Measurements from ENCODE around the genes PTX4, MEIOB and PKD1.

GRCh38 chr16:1488764-1489369 lies at the start of gene PTX4:
Gene PTX4 (minus strand): TSS chr16:1488944.
- PRO-cap: no peak

DNA sequence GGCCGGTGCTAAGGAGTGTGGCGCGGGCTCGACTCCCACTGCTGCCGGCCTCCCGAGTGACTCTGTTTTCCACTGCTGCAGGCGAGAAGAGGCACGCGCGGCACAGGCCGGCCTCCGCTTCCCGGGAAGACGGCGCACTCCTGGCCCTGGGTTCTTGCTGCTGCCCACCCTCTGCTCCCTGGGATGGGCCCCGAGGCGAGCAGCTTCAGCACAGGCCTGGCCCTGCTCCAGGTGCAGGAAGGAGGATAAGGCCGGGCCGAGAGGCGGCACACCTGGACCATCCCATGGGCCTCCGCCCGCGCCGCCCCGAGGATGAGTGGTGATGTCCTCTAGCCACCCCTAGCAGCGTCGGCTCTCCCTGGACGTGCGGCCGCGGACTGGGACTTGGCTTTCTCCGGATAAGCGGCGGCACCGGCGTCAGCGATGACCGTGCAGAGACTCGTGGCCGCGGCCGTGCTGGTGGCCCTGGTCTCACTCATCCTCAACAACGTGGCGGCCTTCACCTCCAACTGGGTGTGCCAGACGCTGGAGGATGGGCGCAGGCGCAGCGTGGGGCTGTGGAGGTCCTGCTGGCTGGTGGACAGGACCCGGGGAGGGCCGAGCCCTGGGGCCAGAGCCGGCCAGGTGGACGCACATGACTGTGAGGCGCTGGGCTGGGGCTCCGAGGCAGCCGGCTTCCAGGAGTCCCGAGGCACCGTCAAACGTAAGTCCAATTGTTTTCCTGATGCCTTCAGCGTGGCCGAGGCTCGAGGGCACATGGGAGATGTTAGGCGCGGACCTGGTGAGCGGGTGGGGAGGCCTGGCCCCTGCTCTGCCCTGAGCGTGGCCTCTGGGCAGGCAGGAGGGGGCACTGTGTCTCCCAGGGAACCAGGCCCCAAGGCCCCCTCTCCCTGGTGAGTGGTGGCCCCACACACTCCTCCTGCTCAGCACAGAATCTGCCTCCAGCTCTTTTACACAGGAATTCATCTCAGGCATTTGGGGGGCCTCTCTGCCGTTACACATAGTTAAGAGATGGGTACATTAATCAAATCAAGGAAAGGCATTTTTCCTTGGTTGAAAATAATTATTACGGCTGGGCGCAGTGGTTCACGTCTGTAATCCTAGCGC lies 740 bp downstream of the TMEM204 start:
- PRO-cap: no peak

DNA sequence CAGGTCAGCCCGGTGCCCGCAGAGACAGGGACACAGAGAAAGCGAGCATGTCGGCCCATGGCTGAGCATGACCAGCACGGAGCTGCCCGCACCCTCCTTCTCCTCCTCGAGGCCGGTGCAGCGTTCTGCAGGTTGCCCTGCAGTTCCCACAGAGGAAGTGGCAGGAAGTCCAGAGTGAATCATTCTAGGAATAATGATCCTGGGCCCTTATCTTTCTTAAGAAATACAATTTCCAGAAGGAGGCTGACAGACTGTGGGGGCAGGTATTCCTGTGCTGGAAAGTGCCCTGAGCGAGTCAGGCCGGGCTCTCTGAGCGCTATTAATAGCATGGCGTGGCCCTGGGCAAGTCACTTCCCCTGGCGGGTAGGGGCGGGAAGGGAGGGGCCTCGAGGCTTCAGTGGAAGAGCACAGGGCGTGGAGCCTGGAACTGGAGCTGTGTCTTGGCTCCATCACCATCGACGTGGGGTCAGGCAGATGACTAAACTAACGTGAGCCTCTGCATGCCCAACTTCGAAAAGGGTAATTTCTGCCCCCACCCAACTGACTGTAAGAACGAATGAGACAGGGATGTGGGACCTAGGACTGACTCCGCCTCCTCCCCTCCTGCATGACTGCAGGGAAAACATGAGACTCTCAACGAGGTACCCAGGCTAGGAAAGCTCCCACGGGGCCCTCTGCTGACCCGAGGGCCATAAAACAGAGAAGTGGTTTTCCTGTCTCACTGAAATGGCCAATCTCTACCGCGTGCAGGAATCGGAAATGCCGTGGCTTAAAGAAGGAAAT lies 9.8 kb downstream of the TMEM204 start:
- PRO-cap: bidirectional peak, plus-strand start at position 636 of the sequence, minus-strand start at position 480 of the sequence

DNA sequence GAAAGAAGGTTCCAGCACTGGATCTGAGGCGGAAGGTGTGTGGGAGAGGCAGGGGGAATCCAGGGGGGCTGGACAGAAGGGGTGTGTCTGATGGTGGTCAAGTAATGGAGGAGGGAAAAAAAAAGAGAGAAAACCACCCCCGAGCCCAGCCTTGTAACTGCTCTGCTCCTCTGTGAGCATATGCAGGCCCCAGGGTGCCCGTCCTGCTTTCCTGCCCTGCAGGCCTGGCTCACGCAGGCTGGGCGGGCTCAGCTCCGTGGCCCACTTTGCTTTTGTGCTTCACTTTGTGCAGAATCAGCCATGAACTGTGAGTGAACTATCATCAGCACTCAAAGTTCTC lies 31.9 kb downstream of the TMEM204 start:
- PRO-cap: no peak

DNA sequence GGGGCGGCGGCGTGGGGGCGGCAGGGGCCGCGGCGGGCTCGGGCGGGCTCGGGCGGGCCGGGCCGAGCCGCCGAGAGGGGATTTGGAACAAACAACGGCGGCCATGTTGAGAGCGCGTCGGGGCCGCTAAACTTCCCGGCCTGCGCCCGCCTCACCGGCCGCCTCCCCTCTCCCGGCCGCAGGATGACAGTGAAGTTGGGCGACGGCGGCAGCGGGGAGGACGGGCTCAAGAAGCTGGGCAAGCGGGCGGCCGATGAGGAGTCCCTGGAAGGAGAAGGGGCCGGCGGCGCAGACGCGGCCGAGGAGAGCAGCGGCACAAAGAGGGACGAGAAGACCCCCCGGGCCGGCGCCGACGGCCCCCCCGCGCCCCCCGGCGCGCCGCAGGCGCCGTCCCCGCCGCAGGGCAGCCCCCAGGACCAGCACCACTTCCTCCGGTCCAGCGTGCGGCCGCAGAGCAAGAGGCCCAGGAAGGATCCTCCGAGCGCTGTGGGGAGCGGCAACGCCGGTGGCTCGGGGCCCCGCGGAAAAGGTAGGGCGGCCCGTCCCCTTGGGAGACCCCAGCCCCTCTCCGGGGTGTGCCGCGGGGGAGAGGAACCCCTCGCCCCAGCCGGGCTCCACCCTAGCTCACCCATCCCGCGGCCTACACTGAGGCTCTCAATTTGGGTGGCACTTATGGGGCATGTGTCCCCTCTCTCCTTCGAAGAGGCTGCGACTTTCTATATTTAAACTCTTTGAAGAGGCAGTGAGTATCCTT lies 2.5 kb downstream of the CRAMP1 start:
- PRO-cap: bidirectional peak, plus-strand start at position 189 of the sequence, minus-strand start outside the sequence

- PRO-cap: unidirectional peak, plus-strand start at chr16:1678479; unidirectional peak, minus-strand start at chr16:1678680
Measured at GRCh38 chr16:1678368-1679214, 512 bp downstream of the JPT2 start.

DNA sequence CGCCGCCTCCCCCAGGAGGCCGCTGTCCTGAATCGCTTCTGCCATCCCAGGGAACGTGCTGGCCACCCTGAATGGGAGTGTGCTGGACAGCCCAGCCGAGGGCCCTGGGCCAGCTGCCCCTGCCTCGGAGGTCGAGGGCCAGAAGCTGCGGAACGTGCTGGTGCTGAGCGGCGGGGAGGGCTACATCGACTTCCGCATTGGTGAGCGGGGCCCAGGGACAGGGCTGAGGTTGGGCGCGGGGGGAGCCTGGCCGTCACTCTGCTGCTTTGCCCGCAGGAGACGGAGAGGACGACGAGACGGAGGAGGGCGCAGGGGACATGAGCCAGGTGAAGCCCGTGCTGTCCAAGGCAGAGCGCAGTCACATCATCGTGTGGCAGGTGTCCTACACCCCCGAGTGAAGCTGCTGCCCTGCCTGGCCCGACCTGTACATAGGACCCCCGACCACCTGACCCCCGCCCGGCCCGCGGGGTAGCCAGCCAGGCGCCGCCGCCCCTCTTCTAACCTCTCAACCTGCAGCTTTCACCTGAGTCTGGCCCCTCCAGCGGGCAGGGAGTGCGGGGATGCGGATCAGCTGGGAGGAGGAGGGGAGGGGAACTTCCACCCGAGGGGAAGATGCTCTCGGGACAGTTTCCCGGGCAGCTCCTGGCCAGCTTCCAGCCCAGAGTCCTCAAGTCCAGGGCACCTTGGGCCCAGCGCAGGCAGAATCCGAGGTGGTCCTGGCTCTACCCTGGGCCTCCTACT lies 2.7 kb downstream of the NME3 start:
- PRO-cap: no peak

DNA sequence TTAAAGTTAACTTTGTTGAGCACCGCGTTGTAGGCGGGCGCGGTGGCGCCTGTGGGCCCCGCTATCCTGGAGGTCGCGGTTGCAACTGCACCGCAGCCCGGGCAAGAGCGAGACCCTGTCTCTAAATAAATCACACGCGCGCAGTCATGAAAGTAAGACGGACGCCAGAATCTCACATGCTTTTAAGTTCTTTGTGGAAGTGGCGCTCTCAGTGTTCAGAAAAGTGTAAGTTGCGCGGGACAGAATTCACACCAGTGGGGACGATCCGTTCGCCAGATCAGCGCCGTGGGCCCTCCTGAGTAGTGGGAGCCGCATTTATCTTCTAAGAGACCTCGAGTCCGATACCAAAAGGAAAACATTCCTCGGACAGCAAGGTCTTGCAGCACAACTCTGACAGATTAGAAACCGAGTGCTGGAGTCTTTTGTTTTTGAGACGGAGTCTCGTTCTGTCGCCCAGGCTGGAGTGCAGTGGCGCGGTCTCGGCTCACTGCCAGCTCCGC lies 572 bp downstream of the NUBP2 start:
- PRO-cap: no peak

DNA sequence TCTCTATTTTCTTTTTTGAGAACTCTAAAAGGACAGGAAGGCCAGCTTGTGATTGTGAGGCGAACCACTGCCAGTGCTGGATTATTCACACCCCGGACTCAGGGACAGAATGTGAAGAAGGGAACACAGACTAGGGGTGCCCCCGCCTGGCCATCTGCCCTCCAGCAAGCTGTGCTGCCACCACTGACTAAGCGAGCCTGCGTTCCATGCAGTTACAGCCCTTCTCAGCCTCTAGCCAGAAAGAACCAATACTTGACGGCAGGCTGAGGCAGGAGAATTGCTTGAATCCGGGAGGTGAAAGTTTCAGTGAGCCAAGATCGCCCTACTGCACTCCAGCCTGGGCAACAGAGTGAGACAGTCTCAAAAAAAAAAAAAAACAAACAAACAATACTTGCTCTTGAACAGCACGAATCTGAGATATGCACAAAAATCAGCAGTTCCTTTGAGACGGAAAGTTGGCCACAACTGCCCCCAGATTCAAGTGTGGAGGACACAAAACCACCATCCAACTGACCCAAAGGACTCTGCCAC lies 2.7 kb downstream of the HAGH start:
- PRO-cap: no peak

GRCh38 chr16:1871780-1872399 lies at the start of gene MEIOB:
Gene MEIOB (minus strand): TSS chr16:1872164.
- PRO-cap: unidirectional peak, plus-strand start at chr16:1872272; unidirectional peak, plus-strand start at chr16:1872314

DNA sequence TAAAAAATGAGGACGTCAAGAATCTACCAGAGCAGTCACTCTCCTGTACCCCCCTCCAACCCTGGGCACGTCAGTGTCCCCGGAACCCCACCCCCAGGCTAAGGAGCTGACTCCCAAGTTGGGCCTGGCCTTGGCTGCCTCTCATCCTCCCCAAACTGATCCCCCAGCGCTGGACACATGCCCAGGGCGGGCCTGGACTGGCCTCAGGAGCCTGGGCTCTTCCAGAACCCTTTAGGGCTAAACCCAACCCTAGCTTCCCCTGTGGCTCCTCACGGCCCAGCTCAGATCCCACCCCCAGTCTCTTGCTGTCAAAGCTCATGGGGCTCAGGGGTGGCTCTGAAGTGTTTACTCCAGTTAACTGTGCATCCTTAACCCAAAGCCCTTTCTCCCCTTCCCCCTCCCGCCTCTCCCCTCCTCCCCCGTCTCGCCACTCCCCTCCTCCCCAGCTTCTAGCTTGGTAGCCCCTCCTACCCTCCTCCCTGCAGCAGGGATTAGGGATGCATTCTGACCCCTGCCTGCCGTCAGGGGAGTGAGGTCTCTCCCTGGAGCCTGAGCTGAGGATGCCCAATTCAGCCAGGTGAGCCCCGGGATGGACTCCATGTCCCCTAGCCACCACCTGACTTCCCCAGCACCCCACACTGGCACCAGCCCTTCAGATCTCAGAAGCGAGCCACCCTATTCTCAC lies 1.7 kb downstream of the HS3ST6 start:
- PRO-cap: no peak

DNA sequence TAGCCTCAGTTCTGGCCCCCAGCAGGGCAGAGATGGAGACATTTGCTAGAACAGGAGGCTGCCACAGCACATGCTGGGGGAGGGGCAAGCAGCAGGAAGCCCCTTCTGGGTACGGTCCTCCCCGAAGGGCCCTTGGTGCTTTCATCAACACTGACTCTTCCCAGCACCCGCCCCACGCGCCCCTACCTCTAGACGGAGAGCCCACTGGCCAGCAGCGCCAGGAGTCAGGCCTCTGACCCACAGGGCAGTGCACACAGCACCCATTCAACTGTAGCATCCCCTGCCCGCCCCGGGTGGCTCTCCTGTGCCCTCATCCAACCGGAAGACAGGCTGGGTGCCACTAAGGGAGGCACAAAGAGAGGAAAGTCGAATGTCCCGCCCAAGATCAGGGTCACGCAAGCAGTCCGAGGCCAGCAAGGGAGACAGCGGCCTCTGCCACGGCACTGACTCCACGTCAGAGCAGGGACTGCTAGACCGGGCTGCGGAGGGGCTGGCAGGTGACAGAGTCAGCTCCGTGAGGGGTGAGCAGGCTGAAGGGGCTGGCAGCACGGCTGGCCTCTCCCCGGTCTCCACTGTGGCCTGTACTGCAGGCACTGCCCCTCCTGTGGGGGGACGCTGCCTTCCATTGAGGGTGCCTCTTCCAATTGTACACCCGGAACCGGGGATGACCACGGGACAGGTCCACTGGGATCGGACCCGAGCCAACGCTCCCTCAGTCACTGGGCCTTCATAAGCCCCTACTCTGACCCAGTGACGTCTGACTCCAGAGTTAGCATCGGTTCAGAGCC lies 9.8 kb downstream of the MSRB1 start:
- PRO-cap: no peak

DNA sequence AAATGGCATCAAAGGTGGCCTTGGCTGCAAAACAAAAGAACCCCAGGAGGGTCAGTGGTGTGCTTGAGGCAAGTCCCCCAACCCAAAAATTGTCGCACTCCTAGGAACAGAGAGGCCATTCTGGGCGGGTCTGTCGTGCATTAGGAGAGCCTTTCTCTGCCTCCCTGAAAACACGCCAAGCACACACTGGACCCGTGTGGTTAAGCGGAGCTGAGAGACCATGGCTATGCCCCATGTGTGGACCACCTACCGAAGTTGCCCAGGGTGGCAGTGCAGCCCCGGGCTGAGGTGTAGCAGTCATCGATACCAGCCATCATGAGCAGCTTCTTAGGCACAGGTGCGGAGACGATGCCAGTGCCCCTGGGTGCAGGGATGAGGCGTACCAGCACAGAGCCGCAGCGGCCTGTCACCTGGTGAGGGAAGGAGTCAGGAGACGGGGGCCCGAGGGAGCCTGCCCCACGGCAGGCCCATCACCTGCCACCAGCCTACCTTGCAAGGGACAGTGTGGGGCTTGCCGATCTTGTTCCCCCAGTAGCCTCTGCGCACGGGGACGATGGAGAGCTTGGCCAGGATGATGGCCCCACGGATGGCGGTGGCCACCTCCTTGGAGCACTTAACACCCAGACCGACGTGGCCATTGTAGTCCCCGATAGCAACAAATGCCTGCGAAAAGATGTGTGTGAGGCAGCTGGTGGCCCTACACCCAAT lies 2.2 kb downstream of the RPS2 start:
- PRO-cap: no peak

DNA sequence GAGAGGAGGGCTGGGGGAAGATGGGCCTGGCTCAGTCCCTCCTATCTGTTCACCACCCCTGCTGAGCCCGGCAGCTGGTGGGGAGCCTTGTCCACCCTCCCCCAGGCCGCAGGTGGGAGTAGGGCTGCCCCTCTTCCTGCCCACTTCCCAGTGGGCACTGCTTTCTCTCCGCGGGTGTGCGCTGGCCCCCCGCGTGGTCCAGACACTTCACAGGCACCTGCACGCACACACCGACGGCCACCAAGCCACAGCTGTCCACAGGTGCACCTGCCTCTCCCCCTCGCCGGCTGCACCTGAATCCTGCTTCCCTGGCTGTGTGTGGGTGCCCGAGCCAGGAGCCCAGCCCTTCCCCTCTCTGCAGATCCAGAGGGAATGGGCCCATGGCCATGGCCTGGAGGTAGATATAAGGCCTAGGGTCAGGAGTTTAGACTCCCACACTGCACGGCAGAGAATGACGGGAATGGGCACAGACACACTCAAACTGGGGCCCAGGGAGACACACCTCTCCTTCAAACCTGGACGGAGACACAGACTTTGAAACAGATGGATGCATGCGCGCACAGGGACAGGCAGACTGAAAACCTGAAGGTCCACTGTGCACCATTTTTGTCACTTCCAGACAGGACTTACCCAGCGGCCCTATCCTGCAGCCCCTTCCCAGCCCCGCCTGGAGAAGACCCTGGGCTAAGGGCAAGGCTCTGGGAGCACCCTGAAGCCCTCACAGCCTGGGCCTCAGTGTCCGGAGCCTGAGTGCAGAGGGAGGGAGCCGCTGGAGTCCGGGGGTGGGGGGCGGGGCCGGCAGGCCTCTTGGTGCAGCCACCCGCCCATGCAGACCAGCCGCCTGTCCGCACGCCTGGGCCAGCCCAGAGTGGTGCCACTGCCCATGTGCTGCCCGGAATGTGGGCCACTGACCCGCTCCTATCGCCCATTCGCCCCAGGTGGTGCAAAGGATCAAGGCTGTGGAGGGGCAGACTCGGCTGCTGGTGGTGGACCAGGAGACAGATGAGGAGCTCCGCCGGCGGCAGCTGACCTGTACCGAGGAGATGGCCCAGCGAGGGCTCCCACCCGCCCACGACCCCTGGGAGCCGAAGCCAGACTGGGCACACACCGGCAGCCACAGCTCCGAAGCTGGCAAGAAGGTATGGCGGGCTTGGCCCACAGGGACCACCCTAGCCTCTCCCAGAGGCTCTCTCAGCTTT lies 2.3 kb downstream of the NHERF2 start:
- PRO-cap: unidirectional peak, plus-strand start at position 836 of the sequence

GRCh38 chr16:2037364-2038430 lies 9.9 kb downstream of the NTHL1 start:
- PRO-cap: no peak

DNA sequence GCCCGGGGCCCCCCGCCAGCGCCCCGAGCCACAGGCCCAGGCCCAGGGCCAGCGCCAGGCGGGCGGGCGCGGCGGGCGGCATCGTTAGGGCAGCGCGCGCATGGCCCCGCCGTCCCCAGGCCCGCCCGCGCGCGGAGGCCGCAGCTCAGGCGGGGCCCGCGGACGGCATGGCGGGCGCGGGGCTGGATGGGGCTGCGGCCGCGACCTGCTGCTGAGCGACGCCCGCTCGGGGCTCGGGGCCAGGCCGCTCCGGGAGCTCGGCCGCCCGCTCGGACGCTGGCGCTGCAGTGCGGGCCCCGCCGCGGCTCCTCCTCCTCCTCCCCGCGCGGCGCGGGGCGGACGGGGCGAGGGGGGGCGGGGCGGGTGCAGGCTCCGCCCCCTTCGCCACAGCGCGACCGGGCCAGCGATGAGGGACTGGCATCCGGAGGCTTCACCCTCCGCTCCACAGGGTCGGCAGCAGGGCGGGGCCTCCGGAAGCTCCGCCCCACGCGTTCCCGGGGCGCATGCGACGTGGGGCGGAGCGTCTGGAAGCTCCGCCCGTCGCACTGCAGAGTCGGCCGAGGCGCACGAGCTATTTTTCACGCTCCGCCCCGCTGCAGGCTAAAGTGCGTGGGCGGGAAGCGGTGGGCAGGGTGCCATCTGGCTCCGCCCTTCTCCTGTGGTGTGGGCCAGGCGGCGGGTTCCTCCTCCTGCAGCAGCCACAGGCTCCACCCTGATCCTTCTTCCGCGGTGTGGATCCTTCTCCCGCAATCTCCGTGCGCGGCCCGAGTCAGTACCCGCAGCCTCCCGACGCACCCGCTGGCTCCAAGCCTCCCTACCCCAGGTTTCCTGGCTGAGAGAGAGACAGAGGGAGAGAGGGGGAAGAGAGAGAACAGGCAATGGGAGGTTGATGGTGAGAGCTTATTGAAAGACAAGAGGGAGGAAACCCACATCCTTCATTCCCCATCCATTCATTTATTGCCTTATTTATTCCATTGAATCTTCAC lies at the start of gene PKD1:
PKD1 (minus strand) TSS at position 291 of the 986 bp plus-strand sequence.
- PRO-cap: bidirectional peak, plus-strand start at position 540 of the sequence, minus-strand start at position 289 of the sequence; unidirectional peak, plus-strand start at position 750 of the sequence

GRCh38 chr16:2153704-2154045 lies 1.9 kb upstream of the TRAF7 start:
- PRO-cap: no peak

DNA sequence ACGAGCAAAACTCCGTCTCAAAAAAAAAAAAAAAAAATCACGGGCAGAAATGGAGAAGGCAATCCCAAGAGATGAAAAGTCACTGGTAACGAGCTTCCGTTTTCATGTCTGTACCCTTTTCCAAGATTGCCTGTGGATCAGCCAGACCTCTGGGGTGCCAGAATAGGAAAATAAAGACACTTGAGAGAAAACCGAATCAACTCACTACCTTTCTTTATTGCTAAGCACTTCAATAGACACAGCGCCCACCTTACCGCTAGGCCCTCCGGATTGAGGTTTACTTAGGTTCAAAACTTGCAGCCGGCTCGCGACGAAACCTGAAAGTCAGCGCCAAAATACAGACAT lies 1.0 kb upstream of the TRAF7 start:
- PRO-cap: no peak

GRCh38 chr16:2211915-2213095 lies 1.6 kb upstream of the BRICD5 start:
- PRO-cap: bidirectional peak, plus-strand start at chr16:2212786, minus-strand start at chr16:2212593

GRCh38 chr16:2213096-2213632 lies 1.5 kb downstream of the PGP start:
- PRO-cap: no peak